Occipital lobe (tissue), 2 donors: ENCODE results near the genes NRF1, TMEM209 and COPG2.

DNA sequence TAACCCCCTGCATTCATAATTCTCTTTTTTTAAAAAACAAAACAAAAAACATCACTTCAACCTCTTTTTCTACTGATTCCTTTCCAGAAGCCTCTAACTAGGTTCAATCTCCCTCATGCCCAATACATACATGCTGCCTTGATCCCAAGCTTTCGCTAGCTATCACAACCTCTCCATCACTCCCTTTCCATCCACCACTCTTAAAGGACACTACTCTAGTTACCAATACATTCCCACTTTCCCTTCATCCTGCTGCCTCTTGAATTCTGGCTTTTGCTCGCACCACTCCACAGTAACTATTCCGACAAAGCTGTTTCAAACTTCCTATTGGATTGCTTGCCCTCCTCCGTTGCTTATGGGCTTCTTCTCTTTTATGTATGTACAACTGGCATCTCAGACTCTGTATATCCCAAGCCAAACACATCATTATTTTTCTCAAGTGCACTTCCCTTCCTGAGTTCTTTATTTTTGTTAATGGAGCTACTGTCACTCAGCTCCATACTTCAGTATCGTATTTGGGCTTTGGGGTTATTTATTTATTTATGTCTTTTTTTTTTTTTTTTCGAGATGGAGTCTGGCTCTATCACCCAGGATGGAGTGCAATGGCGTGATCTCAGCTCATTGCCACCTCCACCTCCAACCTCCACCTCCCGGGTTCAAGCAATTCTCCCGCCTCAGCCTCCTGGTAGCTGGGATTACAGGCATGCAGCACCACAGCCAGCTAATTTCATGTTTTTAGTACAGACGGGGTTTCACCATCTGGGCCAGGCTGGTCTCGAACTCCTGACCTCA, 10.6 kb upstream of the NRF1 start:
- RAMPAGE, long total RNA: no peak

GRCh38 chr7:129611537-129612720, at the start of gene NRF1:
Gene NRF1, plus strand, starts transcription at chr7:129611720.
- RAMPAGE, long total RNA: start-site peak on the minus strand at chr7:129611624-129611660, 106 and 46 reads in 2 replicates

DNA sequence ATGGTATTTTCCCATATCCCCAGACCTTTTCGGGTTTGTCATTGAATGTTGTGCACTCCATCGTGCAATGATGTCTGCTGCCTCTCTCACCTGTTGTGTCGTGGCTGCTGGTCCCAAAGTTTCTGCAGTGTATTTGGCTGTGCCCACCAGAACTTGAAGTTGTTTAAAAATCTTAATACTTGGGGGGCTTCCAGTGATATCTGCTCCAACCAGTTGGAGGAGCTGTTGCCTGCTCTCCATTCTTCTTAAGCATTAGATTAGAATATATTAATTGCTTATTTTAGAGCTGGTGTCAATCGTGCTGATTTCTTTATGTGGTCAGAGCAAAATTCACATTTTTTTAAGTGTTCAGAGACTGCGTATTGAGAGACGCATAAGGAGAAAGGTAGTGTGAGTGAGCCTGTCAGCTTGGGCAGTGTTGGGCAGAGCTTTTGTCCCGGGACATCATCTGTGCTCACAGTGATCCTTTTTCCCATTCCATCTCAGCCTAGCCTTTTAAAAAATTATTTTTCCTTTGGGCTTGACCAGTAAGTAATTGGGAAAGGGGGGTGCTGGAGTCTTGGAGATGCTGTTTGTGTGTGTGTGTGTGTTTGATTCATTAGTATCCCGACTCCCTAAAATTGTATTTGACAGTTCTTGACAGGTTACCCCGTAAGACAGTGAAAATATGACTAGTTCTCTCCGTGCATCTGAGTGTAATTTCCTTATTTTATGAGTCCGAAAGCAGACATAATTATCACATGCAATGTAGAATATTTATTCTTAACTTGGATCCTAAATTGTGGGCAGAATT, 1.4 kb downstream of the NRF1 start:
- RAMPAGE, long total RNA: no peak

GRCh38 chr7:129826592-129826928, 126.2 kb downstream of the UBE2H start:
- RAMPAGE, long total RNA: no peak

DNA sequence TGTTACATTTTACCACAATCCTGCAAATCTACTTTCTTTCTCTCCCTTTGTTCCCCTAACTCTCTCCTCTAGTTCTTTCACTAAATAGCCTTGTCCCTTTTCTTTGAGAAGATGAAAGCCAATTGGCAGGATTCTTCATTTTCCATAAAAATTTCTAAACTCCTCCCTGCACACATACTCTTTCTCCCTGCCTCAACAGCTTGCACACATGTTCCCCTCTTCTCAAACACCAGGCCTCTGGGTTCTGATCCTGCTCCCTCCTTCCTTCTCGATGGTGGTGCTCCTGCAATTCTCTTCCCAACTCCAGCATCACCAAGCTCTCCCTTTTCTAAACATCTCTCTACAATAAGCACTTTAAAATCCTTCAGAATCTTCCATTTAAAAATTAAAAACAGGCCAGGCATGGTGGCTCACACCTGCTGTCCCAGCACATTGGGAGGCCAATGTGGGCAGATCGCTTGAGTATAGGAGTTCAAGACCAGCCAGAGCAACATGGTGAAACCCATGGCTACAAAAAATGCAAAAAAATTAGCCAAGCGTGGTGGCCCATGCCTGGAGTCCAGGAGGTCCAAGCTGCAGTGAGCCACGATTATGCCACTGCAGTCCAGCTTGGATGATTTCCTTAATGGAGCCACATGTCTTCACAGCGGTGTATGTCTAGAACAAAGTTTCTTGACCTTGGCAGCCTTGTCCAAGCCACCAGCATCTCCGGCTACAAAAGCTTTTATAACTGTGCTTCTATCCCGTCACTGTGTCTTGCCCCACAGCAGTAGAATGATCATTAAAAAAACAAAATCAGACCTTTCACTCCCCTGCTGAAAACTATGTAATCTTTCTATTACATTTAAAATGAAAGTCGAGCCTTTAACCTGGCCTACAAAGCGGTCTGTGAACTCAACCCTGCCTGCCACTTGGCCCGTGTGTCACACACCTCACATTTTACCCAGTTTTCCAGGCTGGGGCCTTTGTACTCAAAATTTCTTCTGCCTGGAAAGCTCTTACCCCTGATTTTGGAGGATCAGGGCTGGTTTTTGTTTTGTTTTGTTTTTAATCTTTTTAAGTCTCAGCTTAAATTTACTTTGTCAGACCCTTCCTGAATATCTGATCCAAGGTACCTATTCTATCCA, 82.5 kb downstream of the UBE2H start:
- RAMPAGE, long total RNA: no peak

DNA sequence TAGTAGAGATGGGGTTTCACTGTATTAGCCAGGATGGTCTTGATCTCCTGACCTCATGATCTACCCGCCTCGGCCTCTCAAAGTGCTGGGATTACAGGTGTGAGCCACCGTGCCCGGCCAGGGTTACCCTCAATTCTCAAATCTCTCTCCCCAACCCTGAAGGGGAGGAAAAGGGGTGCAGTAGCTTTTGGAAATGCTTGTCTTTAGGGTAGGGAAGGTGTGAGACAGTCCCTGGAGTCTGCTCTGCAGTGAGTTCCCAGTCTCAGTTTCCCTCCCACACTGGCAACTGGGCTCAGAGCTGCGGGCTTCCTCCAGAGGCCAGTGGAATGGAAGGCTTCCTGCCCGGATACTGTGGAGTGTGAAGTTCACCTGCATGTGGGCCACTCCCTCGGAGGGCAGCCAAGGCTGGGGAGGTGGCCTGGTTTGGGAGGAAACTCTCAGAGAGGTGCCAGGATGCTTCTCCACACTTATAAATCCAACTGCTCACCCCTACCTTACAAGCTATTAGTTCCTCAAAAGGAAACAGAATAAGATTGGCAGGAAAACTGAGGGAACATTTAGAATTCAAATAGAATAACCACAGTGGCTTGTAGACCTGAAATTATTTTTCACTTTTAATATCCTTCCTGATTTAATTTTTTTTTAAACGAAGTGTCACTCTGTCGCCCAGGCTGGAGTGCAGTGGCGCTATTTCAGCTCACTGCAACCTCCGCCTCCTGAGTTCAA, 18.0 kb upstream of the UBE2H start:
- RAMPAGE, long total RNA: no peak

DNA sequence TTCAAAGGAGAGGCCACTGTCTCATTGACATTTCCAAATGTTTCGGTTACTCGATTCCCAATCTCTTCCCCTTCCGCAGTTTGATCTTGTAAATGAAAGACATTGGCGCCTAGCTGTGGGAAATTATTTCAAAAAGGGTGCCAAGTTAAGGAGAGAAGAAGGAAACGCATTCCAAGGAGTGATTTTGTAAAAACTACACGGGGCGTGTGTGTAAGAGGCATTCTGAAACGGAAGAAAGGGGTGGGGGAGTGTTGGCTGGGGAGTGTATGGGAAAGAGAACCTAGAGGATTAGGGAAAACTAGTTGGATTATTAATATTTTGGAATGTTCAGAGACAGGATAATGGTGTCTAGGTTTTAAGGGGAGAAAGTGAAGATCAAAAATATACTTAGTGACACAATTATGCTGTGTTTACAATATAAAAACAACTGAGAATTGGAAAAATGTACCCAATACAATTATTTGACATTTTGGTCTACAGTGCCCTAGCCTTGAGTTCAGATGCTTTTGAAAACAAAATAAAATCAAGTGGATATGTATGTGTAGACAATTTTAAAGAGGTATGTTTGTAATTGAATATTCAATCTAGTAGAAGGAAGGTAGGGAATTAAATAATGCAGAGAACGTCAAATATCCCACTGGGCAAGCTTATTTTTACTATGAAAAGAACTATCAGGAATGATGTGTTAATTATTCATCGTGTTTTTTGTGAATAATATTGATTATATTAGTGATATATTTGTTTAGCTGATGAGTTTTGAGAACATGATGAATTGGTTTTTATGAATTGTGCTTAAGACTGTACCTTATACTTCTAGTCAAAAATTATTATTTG, 930 bp downstream of the KLHDC10 start:
- RAMPAGE, long total RNA: no peak

GRCh38 chr7:130132095-130133369, 62.2 kb downstream of the KLHDC10 start:
- RAMPAGE, long total RNA: no peak

GRCh38 chr7:130140866-130141434, 64.3 kb downstream of the TMEM209 start:
- RAMPAGE, long total RNA: no peak

DNA sequence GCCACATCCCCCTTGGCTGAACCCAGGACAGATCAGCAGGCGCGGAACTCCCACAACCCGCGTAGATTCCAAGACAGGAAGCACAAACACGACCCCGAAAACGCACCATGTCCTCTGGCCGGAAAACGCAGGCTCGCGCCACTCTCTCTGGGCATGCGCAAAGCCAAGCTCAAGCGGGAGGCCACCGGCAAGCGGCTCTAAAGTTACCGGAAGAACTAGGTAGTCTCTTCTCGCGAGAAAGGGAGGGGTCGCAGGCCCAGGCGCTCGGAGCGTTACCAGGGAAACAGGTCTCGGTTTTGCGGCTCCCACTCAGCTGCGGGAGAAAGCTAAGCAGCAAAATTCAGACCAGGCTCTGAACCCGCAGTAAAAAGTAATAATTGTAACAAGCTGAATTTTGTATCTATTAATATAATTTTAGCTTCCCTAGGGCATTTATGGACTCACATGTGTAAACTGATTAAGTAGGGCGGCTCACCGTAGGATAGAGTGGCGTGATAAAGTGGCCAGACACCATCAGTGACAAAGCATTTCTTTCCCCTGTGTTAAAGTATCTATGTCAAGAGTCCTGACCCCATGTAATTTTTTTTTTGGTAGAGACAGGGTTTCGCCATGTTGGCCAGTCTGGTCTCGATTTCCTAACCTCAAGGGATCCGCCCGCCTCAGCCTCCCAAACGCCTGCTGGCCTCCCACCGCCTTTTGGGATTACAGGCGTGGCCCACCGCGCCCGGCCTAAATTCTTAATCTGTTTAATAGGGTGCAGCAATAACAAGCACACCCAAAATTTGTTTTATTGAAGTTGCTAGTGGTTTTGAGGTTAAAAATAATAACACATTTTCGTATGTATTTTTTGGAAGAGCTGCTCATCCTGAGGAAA, at the start of gene TMEM209:
Gene TMEM209 (minus strand): TSS at position 140 of the 874 bp plus-strand sequence.
- RAMPAGE, long total RNA: no peak

DNA sequence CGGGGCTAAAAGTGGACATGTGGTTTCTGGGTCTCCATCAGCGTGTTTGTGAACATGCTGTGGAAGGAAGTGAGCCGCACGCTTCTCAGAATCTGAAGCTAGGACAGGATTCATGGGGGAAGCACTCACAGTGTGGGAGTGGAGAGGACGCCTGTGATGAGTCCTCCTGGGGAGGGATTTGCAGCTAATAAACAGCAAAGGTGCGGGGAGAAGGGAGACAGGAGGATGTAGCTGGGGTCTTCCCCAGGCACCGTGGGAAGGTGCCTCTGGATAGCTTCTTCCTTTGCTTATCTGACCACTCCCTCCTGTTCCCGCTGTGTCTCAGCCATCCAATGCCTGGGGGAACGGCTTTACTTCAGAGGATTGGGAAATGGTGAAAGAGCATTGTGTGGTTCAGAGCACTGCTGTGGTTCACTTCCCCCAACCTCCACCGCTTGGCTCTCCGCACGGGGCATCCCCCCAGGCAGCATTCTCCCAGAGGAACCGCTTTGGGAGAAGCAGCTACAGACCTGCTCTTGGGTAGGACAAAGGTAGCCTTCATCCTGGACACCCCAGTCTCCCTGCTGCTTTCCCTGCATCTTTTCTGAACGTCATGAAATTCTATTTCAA, 5.7 kb downstream of the CPA5 start:
- RAMPAGE, long total RNA: no peak

- RAMPAGE, long total RNA: no peak
These were observed 16.3 kb downstream of the MEST start for GRCh38 chr7:130507973-130508774.

GRCh38 chr7:130525107-130525905, 33.4 kb downstream of the MEST start:
- RAMPAGE, long total RNA: no peak

DNA sequence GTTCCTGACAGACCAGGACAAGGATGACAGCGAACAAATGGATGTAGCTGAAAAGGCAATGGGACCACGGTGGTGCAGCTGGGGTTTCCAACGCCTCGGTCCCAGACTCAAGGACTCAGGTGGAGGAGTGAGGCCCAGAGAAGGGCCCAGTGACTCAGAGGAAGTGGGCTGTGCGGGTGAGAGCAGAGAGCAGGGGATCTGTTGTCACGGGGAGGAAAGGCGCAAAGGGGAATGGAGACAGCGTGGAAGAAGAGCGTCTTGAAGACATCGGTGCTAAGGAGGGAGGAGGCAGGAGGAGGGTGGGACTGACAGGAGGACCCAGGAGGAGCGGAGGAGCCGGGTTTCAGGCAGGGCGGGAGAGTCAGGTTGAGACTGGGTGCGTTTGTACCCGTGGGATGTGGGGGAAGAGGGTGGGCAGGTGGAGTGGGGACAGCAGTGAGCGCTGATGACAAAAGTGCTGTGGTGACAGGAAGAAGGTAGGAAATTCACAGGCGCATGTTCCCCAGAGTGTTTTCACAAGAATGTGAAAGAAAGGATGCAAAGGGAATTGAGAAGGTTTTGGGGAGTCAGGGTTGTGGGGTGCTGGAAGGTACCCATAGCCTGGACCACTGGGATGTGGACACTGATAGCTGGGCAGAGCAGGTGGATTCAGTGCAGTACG, 36.0 kb downstream of the MEST start:
- RAMPAGE, long total RNA: no peak

DNA sequence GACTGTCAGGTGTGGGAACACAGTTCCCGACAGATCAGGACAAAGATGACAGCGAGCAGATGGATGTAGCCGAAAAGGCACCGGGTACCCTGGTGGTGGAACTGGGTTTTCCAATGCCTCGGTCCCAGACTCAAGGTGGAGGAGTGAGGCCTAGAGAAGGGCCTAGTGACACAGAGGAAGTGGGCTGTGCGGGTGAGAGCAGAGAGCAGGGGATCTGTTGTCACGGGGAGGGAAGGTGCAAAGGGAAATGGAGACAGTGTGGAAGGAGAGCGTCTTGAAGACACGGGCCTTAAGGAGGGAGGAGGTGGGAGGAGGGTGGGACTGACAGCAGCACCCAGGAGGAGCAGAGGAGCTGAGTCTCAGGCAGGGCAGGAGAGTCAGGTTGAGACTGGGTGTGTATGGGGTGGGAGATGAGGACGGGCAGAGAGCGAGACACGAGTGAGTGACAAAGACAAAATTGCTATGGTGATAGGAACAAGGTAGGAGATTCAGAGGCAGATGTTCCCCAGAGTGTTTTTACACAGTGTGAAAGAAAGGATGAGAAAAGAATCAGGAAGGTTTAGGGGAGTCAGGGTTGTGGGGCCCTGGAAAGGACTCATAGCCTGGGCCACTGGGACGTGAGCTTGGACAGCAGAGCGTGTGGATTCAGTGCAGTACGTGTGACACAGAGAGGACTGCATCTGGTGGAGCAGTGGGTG, 49.4 kb downstream of the MEST start:
- RAMPAGE, long total RNA: no peak

- RAMPAGE, long total RNA: start-site peak on the minus strand at chr7:130668701-130668737, 1,011 and 390 reads in 2 replicates
These were observed at the start of gene COPG2 for GRCh38 chr7:130668058-130669282. Gene COPG2, minus strand, starts transcription at chr7:130668748.

DNA sequence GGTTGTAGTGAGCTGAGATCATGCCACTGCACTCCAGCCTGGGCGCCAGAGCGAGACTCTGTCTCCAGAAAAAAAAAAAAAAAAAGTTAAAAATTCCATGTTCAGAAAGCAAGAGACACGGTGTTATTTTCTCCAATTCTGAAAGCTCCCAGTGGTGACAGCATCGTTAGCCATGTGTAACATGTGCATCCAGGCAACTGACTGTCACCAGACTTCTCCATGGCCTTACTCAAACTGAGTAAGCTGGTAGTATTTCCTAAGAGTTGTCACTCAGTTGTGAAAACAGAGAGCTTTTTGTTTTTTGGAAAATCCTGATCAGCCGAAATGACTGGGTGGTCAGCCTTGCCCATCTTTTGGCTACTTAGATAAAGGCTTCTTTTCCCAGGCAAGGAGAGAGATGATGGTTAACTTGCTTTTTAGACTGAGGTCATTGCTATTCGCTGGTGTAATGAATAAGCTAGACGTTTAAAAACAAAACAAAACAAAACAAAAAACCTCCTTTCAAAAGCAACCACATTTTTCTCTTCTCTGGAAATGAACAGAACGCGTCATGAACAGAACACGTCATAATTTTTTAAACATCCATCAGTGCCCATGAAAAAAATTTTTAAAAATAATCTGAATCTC, 159.4 kb upstream of the KLF14 start:
- RAMPAGE, long total RNA: no peak

DNA sequence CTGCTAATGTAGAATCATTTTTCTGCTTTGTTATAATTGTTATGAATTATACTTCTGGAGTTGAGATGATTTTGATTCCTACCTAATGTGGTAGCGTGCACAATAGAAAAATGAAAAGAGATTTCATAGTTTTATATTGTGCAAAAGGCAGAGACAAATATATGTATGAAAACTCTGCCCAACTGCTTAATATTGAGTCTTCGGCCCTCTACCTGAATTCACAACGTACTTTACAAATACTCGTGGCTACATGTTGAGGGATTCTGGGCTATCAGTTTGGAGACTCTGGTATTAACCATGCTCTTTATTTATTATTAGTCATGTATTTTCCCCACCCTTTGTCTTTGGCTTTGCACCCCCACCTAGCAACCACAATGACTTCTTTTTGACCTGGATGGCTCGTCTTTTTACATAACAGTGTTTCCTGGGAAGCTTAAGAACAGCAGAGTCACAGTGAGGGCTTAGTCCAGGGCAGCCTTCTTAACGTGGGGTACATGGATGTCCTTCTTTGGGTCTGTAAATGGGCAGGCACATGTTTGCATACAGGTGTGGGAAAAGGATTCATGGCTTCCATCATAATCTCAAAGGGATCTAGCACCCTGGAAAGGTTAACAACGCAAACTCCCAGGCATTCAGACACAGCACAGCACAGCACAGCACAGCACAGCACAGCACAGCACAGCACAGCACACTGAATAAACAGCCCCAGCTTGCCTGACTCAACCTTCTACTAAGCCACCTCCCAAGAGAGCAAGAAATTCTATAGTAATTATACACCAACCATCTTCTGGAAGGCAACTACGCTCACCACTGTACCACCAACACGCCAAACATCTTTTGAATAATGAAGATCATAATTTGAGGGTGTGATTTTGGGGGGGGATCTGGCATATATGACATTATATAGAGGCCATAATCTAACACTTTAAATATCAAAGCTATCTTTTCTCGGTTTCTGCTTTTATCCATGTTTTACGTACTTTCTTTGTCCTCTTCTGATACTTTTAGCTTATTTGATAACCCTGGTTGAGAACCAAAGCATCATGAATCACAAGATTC, 177.0 kb upstream of the KLF14 start:
- RAMPAGE, long total RNA: no peak

DNA sequence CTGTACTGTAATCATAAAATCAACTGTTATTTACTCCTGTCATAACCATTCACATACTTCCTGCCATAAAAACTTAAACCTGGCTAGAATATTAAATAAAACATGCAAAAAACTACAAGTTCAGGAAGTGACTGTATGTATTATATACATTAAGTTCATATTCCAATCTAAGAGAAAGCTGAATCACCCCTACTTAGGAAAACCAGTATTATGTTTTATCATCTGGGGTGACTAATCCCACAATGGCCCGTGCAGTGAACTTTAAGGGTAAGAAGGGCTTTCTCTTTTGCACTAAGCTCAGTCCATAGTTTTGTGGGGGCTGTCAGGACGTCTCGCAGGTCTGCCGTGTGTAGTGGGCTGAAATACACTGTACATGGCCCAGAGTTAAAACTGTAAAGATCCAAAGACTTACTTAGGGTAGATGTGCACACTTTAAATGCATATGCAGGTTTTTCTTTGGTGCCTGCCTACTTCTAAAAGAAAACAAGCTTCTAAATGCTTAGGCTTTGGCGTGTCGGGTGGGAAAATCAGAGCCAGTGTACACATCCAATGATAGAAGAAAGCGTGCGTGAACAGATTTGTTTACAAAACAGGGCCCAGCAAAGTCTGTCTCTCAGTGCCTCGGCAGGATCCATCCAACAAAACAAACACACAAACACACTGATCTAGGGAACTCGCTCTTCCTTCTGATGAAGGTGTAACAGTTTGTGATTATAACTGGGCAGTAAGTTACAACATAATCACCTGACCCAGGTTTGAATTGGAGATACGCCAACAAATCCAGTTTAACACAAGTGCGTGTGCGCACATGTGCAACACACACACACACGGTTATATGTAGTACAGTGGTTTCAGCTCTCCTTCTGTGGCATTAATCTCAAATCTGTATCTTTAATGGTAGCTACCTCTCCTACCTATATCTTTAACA, 184.0 kb upstream of the KLF14 start:
- RAMPAGE, long total RNA: no peak

DNA sequence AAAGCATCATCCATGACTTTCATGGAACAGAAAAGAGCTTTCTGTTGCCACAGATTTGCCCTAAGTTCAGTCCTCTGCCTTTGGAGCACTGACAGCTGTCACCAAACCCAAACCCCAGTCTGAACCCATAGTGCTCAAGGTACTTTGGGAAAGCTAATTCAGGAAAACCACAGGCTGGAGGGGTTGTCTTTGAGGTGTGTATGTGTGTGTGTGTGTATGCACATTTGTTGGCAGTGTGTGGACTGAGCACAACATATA, 188.3 kb upstream of the KLF14 start:
- RAMPAGE, long total RNA: no peak